Skeletal muscle satellite cell (primary cell): ENCODE measurements around the genes ARHGDIG, NME4, NHLRC4 and RHBDL1.

- CAGE, long polyA plus RNA, result no peak
These were observed 11.5 kb downstream of the POLR3K start for GRCh38 chr16:41697-42500.

GRCh38 chr16:60880-61471 is 7.3 kb downstream of the SNRNP25 start:
- CAGE, long polyA plus RNA, result no peak

- CAGE, long polyA plus RNA, result no peak
These were observed 6.8 kb downstream of the RHBDF1 start for GRCh38 chr16:65638-65962.

- CAGE, long polyA plus RNA, result no peak
These were observed 773 bp downstream of the RHBDF1 start for GRCh38 chr16:71368-72347.

DNA sequence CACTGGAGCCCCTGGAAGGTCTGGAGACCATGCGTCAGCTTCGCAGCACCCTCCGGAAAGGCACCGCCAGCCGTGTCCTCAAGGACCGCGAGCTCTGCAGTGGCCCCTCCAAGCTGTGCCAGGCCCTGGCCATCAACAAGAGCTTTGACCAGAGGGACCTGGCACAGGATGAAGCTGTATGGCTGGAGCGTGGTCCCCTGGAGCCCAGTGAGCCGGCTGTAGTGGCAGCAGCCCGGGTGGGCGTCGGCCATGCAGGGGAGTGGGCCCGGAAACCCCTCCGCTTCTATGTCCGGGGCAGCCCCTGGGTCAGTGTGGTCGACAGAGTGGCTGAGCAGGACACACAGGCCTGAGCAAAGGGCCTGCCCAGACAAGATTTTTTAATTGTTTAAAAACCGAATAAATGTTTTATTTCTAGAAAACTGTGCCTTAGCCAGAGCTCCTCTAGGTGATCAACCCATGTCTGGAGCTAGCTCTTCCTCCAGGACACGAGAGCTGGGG is 7.5 kb downstream of the MPG start:
- CAGE, long polyA plus RNA, result no peak

GRCh38 chr16:96678-97089 is 18.7 kb downstream of the MPG start:
- CAGE, long polyA plus RNA, result no peak

- CAGE, long polyA plus RNA, result no peak
These were observed at the start of gene ARHGDIG for GRCh38 chr16:280230-280913. Gene ARHGDIG, plus strand, starts transcription at chr16:280591.

DNA sequence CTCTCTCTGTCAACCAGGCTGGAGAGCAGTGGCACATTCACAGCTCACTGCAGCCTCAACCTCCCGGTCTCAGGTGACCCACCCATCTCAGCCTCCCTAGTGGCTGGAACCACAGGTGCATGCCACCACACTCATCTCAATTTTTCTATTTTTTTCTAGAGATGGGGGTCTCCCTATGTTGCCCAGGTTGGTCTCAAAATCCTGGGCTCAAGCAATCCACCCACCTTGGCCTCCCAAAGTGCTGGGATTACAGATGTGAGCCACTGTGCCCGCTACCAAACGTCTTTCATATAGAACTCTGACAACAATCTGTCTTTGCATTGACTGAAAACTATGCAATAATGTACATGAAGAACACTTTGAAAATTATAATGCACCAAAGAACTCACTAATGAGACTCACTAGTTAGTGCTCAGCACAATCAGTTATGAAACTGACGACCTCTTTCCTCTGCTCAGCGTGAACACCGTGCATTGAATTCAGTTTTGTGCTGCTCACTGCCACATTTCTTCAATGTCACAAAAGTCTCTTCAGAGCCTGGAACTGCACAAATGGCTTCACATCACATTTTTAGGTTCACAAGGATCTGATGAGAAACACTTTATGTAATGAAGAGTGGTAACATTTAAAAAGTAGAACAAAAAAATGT is 22.3 kb downstream of the AXIN1 start:
- CAGE, long polyA plus RNA, result no peak

DNA sequence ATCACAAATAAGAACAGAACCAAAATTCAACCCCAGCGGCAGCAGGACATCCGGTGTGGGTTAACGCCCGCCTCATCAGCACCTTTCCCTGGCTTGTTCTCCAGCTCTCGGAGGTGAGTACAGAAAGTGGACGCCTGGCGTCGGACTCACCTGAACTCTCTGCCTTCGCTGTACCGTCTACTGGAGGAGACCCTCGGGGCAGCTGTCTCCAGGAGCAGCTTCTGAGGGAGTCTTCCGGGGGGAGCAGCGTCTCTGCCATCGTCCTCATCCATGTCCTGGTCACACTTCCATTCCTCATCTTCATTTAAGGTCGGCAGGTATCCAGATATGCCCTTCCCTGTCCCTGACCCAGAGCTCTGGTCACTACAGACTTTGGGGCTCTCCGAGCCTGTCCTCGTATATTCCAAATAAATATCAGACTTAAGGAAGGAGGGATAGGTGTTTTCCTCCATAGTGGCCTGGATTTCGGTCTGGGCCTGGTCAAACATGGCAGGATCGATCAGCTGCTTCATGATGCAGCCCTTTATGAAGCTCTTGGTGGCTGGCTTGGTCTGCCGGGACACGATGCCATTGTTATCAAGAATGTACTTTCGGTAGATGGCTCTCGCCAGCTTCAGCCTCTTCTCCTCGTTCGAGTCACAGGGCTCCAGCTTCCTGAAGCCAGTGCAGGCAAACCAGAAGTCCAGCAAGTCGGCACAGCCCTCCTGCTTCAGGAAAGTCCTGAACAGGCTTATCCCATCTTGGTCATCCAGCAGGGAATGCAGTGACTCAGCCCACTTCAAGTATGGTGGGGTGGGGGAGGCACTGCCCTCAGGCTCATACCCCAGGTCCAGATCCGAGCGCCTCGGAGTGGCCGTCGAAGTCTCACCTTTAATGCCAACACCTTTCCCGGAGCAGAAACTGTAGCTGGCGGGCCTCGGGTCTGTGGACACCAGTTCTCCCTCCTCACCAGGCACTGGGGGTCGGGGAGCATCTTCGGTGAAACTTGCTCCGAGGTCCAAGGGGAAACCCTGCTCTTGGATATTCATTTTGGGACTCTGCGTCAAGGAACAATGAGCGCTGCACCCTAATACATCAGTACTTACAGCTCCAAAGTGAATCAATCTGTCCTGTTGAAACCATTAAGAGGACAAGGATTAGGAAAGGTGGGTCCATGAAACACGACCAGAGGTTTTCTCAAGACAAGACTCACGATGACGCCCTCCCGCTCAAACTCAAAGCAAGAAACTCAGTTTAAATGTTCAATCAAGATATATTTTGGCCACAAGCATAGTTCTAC is 6.1 kb downstream of the AXIN1 start:
- CAGE, long polyA plus RNA, result no peak

DNA sequence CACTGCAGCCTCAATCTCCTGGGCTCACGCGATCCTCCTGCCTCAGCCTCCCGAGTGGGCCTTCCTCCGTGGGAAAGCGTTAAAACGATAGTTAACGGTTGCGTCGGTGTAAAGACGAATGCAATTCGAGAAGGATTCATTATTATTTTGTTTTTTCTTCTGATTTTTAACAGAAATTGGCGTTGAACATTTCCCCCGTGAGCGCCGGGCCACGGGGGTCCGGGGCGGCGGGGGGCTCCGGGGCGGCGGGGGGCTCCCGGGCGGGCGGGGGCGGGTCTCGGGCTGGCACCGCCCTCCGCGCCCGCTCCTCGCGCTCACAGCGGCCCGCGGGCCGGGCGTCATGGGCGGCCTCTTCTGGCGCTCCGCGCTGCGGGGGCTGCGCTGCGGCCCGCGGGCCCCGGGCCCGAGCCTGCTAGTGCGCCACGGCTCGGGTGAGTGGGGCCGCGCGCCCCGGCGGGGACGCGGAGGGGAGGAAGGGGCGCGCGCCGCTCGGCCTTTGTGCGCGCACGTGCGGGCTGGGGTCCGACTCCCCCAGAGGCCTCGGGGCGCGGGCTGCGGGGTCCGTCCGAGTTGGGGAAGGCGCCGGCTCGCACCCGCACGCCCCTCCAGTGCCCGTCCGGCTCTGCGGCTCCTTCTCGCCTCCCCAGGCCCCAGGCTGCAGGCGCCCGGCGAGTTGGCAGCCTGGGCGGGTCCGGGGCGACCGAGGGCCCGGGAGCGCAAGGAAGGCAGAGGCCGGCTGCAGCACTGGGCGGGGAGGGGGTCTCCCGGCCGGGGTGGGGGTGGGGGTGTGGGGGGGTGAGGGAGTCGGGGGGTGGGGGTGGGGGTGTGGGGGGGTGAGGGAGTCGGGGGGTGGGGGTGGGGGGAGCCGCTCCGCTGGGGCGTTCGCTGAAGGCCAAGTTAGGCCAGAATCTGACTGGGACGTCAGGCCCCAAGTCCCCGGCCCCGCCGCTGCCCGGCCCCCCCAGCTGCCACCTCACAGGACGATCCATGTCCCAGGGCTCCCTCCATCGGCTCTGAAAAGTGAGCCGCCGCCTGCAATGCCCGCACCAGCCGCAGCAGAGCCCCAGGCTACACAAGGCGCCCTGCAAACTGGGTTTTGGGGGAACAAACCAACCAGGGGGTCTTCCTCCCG is at the start of gene NME4:
Gene NME4, plus strand, starts transcription at position 317 of the 1,132 bp plus-strand sequence.
- CAGE, long polyA plus RNA, result start-site peak on the plus strand centred at position 357 of the sequence, 121 bp wide, 816 and 1,003 reads in 2 replicates

DNA sequence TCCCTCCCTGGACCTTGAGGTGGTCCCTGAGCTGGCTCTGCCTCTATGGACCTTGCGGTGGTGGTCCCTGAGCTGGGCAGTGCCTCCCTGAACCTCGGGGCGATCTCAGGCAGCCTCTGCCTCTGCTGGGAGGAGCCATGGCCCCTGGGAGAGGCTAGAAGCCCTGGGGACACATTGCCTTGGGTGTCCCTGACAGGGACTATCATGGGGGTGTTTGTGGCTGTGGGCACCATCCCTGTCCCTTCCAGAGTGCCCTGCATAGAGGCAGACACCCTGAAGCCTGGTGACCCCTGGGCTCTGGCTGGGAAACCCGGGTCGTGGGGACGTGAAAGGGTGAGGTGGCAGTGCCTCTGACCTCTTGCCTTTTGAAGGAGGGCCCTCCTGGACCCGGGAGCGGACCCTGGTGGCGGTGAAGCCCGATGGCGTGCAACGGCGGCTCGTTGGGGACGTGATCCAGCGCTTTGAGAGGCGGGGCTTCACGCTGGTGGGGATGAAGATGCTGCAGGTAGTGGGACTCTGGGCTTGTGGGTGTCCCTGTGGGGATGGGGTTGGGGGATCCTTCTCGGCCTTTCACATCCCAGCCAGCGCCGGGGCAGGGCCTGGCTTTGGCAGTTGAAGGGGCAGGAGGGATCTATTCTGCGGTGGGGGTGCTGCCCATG is 1.7 kb downstream of the NME4 start:
- CAGE, long polyA plus RNA, result no peak

GRCh38 chr16:522693-523026 is 4.9 kb upstream of the CAPN15 start:
- CAGE, long polyA plus RNA, result no peak

DNA sequence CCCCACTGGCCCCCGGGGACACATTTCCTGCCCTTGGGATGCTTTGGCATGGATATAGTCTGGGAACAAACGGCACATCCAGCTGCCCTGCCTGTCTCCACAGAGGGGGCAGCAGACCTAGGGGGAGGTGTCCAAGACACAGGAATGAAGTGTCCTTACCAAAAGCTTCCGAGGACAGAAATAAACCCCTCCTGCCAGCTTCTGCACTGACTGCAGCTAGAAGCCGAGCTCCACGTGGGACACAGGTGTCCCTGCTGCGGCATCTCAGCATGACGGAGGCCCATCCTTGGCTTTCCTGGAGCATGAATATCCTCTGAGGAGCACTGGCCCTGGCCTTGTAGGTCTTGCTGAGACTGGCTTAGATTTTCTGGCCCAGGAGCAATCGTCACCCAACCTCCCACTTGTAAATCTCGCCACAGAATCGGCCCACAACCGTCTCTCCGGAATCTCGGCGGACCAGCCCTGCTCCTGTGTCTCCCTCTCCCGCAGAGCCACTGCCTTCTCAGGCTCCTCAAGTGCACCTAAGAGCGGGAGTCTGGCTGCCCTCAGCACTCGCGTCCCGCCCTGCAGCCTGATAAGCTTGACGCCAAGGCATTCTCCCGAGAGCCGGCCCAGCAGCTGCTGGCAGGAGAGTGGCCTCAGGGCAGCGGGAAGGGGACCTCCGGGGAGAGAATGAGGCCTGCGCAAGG is 1.1 kb upstream of the CAPN15 start:
- CAGE, long polyA plus RNA, result no peak

DNA sequence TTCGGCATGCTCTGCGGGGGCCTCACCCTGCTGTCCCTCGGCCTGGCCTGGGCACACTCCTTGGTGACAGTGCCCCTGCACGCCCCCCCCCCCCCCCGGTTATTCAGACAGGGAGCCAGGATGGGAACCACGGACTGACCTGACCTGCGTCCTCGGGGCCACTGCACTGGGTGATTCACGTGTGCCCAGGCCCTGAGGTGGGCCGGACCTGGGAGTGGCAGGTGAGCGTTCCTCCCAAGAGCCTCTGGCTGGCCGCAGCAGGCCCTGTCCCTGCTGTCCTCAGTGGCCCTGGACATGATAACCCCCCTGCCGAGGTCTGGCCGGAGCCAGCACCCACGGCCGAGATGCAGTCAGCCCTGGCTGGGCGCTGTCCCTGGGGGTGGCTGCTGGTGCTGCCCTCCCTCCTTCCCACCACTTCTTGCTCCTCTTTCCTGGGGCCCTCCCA is 8.4 kb downstream of the CAPN15 start:
- CAGE, long polyA plus RNA, result no peak

GRCh38 chr16:566526-567652 is at the start of gene NHLRC4:
Gene NHLRC4, plus strand, starts transcription at chr16:567005.
- CAGE, long polyA plus RNA, result no peak

DNA sequence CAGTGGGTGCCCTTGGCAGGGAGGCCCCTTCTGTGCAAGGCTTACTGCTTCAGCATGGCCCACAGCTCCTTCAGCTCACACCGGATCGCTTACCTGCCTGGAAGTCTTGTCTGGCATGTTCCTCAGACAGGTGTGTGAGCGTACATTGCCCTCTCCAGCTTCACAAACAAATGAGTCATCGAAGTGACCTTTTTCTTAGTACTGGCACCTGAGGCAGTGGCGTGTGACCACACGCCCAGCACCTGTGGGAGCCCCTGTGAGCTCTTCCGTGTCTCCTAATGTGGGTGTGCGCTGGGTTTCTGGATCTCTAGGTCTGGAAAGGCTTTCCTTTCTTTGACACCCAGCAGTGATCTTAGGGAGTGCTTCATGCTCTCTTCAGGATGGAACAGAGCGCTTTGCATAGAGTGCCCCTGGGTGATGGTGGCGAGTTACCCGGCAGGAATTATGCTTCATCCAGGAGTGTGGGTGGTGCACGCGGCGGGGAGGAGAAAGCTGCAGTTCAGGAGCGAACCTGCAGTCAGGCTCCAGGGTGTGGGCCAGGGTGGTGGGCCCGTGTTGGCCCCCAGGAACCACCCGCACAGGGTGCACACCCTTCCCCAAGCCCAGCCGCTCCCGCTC is 3.7 kb downstream of the RAB40C start:
- CAGE, long polyA plus RNA, result no peak

- CAGE, long polyA plus RNA, result no peak
These were observed 973 bp downstream of the MCRIP2 start for GRCh38 chr16:642530-643071.

- CAGE, long polyA plus RNA, result no peak
These were observed 7.2 kb upstream of the RHOT2 start for GRCh38 chr16:660502-661278.

GRCh38 chr16:675397-676193 is at the start of gene RHBDL1:
Gene RHBDL1, plus strand, starts transcription at chr16:675671.
- CAGE, long polyA plus RNA, result no peak

GRCh38 chr16:678765-679123 is 1.5 kb upstream of the STUB1 start:
- CAGE, long polyA plus RNA, result no peak